Iris pigment epithelial cell (primary cell): ENCODE data around the gene NTMT2.

GRCh38 chr1:170067316-170067940 is 7.1 kb downstream of the KIFAP3 start:
- RRBS, result no CpG with 5 or more reads among the region's 2 CpGs

DNA sequence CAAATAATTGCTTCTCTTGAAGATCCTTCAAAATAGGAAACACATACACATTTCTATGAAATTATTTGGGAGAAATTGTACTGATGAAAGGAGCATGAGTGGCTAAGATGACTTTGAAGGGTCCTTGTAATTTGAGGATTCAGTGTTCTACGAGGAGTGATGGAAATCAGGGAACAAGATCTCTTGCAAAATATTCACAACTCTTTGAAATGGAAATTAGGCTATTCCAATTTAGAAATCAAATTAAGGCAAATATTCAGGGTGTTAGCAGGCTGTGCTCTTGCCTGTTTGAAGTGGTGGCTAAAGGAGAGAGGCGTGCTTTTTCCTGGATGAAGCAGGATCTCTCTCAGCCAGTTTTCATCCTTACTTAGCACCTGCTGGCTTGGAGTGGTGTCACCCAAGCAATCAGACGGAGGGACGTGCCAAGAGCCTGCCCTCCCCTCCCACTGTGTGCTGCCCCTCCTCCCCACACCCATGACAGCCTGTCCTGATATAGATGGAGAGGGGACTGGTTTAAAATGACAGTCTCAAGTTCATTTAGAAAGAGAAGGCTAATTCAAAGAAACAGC is at the start of gene NTMT2:
Gene NTMT2 (plus strand): TSS at position 469 of the 569 bp plus-strand sequence.
- RRBS, result no CpG with 5 or more reads among the region's 4 CpGs

- RRBS, result no CpG with 5 or more reads among the region's 6 CpGs
Observed at GRCh38 chr1:170146060-170146796, 469 bp downstream of the NTMT2 start.

DNA sequence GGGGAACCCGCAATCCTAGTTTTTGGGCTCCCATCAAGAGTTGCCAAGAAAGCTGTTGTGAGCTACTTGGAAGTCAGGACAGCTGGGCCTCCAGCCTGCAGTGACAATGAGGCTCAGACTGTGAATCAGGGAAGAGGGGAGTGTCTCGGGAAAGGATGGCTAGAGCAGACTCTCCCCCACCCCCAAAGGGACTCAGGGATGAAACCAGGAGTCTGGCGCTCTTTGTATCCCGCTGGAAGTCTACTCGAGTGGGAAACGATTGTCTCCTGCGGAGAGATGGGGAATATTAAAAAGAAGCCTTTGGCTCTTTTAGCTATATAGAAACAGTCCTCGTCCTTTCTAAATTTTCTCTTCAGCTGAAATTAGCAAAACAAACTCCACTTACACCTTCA is 3.5 kb downstream of the PRRX1 start:
- RRBS, result no CpG with 5 or more reads among the region's 8 CpGs

- RRBS, result no CpG with 5 or more reads among the region's 6 CpGs
Observed at GRCh38 chr1:171213825-171214283, 28.8 kb downstream of the FMO2 start.

GRCh38 chr1:171221761-171222783 is 26.2 kb upstream of the FMO1 start:
- RRBS, result no CpG with 5 or more reads among the region's 4 CpGs

GRCh38 chr1:171258553-171258885 is 10.2 kb downstream of the FMO1 start:
- RRBS, result no CpG with 5 or more reads among the region's 4 CpGs

- RRBS, result 2% methylated on average over 9 of the region's 24 CpGs
Observed at GRCh38 chr1:171485875-171486592, 704 bp downstream of the PRRC2C start.

GRCh38 chr1:171560711-171561188 is 61.3 kb upstream of the MYOCOS start:
- RRBS, result no CpG with 5 or more reads among the region's 2 CpGs

DNA sequence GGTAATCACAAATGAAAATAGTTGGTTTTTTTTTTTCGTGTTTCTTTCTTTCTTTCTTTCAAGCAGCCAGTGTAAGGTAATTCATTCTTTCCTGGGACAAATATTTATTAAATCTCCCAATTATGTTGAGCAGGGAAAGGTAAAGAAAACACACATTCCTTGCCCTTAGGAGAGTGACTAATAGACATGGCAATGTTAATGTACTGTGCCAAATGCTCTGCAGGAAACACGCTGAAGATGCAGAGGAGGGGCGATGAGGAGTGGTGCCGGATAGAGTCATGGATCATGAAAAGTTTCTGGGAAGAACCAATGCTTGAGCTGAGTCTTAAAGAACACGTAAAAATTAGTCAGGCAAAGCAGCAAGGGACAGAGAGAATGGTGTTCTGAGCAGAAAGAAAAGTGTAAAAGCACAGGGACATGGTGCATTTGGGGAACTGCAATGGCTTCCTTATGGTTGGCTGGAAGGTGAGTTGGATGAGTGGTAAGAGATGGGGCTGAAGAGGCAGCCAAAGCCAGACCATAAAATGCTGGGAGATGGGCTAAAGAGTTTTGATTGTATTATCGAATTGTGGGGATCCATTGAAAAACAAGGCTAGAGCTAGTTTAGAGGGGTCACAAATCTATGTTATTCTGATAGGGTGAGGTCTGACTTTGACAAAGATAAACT is 199.3 kb downstream of the DNM3 start:
- RRBS, result no CpG with 5 or more reads among the region's 6 CpGs

DNA sequence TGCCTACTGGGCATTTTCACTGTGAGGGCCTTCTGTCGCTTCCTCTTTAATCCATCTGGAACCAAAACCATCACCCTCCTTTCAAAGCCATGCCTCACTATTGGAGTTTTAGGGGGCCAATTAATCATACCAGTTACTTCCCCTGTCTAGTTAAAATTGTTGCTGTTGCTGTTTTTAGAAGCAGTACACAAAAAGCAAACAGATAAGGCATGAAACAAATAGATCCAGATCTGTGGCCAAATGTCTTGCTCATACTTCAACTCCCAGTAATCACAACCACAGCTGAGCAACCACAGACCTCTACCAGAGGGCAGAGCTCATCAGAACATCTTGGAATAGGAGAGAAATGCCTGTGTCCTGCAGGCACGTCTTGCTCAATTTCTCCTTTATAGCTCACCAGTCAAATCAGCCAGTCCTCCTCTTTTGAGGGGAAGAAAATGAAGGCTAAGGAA is 133.8 kb upstream of the C1orf105 start:
- RRBS, result no CpG with 5 or more reads among the region's 2 CpGs

DNA sequence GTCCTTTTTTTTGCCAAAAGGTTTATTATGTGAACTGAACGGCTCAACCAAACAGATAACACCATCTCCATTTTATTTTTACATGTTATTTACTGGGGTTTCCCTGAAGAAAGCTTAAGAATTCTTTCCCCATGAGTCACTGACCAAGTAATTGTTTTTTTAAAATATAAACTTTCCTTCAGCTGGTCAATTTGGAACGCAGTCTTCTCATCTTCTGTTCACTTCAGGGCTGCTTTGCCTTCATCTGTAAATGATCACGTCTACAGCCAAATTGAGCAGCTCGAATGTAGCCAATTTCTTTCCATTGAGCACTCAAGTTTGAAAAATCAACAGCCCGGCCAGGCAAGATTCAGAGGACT is 76.7 kb upstream of the C1orf105 start:
- RRBS, result no CpG with 5 or more reads among the region's 5 CpGs

DNA sequence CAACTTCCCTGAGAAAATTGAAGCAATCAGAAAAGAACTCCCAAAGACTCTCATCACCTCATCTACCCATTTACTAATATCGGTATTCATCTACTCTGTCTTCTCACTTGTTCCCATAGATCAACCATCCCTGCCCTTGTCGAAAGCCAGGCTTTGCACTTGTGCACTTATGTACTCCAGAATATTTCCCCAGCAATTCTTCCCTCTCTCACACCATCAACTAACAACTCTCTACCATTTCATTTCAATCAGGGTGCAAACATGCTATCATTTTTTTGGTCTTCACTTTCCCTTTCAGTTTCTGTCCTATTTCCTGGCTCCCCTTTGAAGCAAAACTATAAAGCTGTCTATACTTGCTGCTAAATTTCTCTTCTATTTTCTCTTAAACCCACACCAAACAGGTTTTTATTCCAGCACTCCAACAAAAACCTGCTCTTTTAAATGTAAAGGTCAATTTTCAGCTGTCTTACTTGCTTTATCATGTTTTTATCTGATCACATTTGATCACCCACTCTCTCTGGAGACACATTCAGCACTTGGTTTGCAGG is 6.8 kb downstream of the C1orf105 start:
- RRBS, result no CpG with 5 or more reads among the region's 2 CpGs

DNA sequence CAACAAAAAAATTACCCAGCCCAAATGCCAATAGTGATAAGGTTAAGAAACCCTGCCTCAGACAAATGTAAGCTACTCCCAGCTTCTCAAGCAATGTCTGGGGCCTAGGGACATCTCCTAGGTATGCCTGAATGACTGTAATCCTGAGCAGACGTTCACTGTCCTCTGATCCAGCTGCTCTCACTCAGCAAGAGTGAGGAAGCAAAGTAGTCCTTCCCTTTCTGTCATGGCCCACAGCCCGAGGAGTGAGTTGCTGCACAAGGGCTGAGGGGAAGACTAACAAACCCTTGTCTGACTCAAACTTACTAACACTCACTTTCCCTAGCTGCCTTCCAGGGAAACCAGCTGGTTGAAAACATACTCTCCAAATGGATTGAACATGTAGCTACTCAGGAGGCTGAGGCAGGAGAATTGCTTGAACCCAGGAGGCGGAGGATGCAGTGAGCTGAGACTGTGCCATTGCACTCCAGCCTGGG is 124.9 kb upstream of the TNFSF4 start:
- RRBS, result no CpG with 5 or more reads among the region's 3 CpGs

DNA sequence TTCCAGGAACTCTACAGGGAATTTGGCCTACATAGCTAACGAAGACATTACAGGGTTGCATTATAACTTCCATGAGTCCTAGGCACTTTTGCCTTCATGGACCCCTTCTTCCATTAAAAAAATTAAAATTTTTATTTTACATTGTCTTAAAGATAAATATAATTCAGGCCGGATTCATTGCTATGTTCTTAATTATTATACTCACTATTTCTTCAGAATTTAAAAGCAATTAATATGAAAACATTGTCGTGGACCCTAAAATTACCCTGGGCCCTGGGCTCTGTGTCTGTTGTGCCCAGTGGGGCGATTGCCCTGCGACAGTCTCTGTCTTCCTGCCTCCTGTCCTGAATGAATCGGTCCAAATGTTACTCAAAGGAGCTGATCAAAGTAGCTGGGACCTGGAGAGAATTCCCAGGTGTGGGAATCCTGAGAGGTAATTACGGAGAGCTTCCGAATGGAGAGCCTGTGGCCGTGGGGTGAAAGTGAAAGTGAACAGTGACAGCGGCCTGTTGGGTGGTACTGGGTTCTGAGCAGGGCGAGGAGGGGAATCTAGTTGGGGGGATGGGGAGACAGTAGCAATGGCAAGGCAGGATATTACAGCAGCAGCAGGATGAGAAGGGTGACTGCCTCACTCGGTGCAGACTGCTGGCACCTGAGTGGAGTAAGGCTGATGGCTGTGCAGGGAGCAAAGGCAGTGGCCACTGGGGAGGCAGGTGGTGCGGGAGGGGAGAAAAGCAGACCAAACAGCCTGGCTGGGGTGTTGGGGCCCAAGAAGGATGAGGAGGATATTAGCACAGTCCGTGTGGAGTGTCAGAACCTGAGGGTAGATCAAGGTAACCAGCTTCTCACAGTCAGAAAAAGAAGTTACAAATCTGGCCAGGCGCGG is 70.5 kb upstream of the PRDX6 start:
- RRBS, result no CpG with 5 or more reads among the region's 16 CpGs

DNA sequence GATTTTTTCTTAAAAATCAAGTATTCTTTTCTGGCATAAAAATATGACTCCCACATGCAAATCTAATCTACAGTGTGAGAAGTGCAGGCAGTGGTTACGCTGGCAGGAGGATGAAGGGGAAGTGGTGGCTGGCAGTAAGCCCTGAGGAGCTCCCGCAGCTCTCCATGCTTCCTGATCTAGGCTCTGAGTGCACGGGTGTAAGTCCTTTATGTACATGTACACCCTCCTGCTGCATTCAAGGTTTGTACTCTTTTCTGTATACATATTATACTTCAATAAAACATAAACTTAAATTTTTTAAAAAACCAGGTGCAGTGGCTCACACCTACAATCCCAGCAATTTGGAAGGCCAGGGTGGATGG is 67.5 kb upstream of the PRDX6 start:
- RRBS, result no CpG with 5 or more reads among the region's 3 CpGs

DNA sequence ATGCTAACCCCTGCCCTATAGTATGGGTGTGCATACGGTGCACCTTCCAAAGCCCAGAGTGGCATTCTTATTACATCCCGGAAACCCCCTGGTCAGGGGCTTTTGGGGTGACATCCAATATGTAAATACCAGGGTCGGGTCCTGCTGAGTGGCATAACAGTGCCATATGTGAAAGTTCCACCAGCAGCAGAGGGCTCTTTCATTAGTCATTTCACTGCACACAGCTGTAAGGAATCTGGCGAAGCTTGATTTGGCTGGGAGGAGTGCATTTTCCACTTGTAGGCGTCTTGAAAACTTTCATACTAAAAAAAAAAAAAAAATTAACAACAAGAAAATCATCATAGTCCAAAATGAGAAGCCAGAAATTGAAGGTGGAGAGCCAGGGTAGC is 58.8 kb upstream of the PRDX6 start:
- RRBS, result no CpG with 5 or more reads among the region's 5 CpGs

GRCh38 chr1:173488361-173489158 is 11.4 kb downstream of the PRDX6 start:
- RRBS, result no CpG with 5 or more reads among the region's 2 CpGs

- RRBS, result no CpG with 5 or more reads among the region's 13 CpGs
Observed at GRCh38 chr1:173726757-173727294, 12.0 kb downstream of the KLHL20 start.